Bile duct (tissue), 1 donor: ENCODE data around the gene EMILIN2.

- PRO-cap = bidirectional peak, plus-strand start at chr18:2847009, minus-strand start at chr18:2846893
These were observed at the start of gene EMILIN2 for GRCh38 chr18:2846830-2847534. TSS of gene EMILIN2 (plus strand) at chr18:2847006.

DNA sequence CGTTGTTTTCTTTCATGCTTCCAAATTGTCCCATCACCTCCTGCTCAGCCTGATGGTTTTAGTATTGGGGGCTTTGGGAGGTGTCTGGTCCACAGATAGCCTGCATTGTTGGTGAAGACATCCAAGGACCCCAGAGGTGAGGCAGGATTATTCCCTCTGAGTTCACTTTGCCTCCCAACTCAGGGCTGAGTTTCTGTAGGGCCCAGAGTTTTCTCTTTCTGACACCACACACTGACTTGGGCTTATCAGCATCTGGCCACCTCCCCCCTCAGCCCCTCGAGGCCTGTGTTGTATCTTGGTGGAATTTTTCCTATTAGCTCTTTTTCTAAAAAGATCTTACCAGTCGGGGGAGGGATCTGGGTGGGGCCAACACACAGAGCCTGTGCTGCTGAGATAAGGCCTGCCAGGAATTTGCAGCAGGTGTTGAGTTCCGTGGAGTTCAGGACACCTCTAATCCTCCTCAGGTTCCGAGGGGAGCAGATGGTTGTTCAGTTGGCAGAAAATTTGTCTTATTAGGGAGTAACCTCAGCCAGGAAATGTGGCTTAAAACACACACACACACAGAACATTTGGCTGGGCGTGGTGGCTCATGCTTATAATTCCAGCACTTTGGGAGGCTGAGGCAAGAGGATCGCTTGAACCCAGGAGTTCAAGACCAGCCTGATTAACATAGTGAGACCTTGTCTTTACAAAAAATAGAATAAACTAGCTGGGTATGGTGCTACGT is 7.3 kb downstream of the EMILIN2 start:
- PRO-cap = no peak

- PRO-cap = no peak
These were observed 54.7 kb downstream of the EMILIN2 start for GRCh38 chr18:2901270-2902144.

DNA sequence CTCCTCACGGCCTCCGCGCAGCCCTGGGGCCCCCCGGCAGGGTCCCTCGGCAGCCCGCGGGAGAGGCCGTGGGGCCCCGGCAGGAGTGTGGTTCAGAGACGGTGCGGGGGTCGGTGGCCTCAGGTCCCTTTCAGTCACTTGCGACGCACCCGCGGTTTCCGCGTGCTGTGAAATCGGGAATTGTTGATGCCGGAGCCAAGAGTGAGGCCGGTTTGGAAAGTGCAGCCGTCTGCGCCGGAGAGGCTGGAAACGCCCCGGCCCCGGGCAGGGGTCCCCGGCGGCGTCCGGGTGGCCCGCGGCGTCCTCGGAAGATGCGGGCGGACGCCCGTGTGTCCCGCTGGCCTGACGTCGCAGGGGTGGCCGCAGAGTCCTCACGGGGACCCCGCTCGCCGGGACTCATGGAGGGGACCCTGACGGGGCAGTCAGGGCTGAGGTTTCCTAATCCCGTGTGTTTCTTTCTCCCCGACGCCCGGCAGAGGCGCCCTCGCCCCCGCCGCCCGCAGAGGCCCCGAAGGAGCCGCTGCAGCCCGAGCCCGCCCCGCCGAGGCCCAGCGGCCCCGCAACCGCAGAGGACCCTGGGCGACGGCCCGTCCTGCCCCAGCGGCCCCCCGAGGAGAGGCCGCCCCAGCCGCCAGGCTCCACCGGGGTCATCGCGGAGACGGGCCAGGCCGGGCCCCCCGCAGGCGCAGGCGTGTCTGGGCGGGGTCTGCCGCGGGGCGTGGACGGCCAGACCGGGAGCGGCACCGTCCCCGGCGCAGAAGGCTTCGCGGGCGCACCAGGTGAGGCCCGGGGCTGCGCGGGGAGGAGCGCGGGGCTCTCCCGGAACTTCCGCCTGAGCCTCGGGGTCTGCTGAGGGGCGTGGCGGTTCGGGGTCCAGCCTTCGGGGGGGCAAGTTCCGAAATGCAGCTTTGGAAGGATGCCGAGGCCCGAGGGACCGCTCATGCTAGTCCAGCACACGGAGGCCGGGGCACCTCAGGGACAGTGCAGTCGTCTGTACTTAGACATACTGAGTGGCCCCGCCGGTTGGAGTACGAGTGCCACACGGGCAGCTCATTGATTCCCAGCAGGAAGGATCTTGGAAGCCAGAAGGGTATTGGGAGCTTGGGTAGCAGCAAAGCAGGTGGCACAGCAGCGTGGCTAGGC is 59.9 kb downstream of the EMILIN2 start:
- PRO-cap = bidirectional peak, plus-strand start at position 729 of the sequence, minus-strand start at position 697 of the sequence

DNA sequence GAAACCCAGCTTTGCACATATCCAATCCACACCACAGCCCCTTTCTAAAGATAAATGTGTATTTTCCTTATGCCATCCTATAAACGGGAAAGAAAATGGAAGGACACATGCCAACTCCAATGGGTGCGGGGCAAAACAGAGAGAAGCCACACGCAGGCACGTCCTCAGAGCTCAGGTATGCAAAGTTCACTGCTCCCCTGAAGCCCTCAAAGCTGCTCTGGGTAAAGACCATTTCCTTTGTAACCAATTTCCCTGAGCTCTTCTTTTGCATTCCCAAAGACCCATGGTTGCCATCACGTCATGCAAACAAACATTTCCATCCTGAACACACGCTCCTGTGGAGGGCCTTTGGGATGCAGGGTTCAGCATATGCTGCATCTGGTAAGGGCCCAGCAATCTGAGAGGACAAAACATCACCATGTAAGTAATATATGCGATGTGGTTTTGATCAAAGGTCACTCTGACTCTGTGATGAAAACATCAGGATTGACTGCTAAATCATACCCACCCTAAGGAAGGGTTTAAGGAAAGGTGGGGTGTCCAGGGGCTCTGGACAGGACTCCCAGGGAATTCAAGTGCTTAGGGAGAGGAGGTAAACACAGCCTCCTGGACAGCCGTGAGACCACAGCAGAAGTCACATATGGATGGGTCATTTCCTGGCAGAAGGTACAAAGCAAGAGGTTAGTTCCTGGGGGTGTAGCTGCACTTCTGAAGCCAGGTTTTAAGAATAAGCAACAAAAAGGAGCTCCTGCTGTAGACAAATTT is 69.5 kb downstream of the EMILIN2 start:
- PRO-cap = no peak

- PRO-cap = no peak
These were observed 73.6 kb downstream of the LPIN2 start for GRCh38 chr18:2939143-2939873.

DNA sequence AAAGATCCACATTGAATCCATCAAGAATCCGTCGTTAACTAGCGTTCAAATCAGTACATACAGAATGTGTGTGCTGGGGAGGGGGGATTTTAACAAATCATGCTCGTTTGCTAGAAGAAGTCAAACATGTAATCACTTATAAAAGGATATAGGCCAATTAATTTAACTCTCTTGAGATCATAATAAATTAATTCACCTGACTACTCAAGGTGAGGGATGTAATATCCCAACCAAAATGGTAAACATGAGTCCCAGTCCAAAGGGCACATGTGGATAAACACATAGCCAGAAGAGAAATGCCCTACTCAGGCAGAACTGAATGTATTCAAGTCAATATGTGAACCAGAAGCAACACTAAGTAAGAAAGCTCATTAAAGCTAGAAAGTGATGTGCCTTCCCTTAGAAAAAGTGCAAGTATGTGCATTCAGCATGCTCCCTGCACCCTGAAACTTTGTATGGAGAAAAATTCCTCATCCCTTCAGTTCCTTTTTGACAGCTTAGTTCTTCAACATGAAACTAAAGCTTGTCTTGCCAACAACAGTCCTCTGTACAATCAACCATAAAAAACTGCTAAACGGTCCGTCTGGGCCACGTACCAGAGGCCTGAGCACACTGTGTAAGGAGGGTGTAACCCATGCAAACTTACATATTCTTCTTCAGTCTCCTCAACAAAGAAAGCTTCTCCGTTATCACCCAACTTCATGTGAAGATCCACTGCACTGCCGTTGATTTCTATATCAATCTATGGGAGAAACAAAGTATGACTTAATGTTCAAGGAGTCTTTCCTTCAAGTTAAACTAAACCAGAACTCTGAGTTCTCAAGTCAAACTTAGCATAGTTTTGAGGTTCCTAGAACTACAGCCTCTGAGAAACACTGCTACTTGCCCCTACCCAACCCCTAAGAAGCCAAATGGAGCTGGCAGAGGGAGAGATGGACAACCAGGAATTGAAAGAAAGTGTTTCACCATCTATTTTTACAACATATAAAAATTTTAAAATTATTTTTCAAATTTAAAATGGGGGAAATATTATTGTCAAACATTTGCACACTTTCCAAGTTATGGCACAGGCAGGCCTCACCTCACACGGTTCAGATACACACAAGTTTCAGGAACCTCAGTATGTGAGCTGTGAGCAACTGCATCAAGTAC is 58.7 kb downstream of the LPIN2 start:
- PRO-cap = no peak

- PRO-cap = bidirectional peak, plus-strand start at chr18:2970960, minus-strand start at chr18:2970906
These were observed 41.9 kb downstream of the LPIN2 start for GRCh38 chr18:2970733-2971757.

- PRO-cap = bidirectional peak, plus-strand start at chr18:3016824, minus-strand start at chr18:3016692
These were observed 3.6 kb upstream of the LPIN2 start for GRCh38 chr18:3016539-3017006.

- PRO-cap = no peak
These were observed 32.0 kb upstream of the LPIN2 start for GRCh38 chr18:3044864-3045497.

GRCh38 chr18:3246345-3246886 is 1.2 kb upstream of the MYL12A start:
- PRO-cap = bidirectional peak, plus-strand start at chr18:3246827, minus-strand start at chr18:3246798

GRCh38 chr18:3280168-3280351 is 18.1 kb downstream of the MYL12B start:
- PRO-cap = no peak

- PRO-cap = bidirectional peak, plus-strand start at chr18:3452375, minus-strand start at chr18:3452377; bidirectional peak, plus-strand start at chr18:3452730, minus-strand start at chr18:3452611
These were observed 2.4 kb downstream of the TGIF1 start for GRCh38 chr18:3452213-3452969.

GRCh38 chr18:3498553-3499623 is 48.9 kb downstream of the TGIF1 start:
- PRO-cap = no peak

GRCh38 chr18:3520321-3520712 is 70.3 kb downstream of the TGIF1 start:
- PRO-cap = no peak

DNA sequence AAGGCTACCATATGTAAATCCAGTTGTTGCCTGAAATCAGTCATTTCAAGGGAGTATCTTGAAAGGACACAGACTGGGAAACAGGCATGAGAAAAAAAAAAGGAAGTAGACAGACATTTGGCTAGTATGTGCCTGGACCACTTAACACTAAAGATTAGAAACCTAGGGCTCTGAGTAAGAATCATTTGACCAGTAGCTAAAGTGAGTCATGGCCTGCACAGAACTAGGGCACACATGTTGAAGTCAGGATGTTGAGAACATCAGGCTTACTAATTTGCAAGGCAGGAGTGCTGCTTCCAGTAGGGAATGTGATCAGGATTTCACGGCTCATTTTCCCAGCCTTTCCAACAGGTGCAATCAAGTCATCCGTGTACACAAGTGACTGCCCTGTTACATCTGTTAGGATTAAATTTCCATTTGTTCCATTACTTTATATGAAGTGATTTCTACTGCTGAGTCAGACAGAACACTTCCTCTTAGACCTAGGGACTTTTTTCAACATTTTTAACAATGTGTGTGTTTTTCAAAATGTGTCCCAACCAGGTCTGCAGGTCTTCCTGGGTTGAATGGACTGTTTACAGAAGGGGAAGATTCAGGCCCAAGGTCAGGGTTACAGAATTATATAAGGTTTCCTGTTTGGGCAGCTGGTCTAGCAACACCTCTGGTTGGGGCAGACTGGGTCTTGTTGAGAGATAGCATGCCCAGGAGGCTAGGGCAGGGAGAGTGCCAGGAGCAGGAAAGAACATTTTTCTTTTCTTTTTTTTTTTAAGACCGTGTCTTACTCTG is 145.6 kb downstream of the TGIF1 start:
- PRO-cap = bidirectional peak, plus-strand start at position 235 of the sequence, minus-strand start at position 149 of the sequence; bidirectional peak, plus-strand start at position 664 of the sequence, minus-strand start at position 407 of the sequence

GRCh38 chr18:3608420-3608833 is 158.5 kb downstream of the TGIF1 start:
- PRO-cap = no peak

DNA sequence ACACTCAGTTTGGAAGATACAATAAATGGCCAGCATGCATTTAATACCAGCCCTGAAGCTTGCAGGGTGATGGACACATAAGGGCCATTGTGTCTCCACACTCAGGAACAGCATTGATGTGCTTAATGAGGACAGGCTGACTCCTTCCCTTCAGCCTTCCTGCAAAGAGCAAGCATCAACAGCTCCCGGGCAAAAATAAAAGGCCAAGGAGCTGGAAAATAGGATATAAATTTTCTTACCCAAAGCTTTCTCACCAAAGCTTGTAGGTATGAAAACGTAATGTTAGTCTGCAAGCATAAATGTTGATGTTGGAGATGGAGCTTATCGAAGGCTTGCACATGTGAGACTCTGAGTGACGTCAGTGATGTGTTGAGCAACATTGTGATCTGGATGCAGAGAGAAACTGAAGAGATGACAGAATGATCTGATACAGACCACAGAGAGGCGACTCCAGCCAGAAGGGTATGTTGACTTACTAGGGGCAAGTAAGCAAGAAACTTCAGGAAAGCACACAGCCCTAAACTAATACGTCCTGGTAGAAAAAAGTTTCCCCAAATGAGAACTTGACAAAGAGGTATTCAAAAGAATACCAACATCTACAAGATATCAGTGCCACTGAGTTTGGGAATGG is 256.5 kb downstream of the TGIF1 start:
- PRO-cap = no peak

DNA sequence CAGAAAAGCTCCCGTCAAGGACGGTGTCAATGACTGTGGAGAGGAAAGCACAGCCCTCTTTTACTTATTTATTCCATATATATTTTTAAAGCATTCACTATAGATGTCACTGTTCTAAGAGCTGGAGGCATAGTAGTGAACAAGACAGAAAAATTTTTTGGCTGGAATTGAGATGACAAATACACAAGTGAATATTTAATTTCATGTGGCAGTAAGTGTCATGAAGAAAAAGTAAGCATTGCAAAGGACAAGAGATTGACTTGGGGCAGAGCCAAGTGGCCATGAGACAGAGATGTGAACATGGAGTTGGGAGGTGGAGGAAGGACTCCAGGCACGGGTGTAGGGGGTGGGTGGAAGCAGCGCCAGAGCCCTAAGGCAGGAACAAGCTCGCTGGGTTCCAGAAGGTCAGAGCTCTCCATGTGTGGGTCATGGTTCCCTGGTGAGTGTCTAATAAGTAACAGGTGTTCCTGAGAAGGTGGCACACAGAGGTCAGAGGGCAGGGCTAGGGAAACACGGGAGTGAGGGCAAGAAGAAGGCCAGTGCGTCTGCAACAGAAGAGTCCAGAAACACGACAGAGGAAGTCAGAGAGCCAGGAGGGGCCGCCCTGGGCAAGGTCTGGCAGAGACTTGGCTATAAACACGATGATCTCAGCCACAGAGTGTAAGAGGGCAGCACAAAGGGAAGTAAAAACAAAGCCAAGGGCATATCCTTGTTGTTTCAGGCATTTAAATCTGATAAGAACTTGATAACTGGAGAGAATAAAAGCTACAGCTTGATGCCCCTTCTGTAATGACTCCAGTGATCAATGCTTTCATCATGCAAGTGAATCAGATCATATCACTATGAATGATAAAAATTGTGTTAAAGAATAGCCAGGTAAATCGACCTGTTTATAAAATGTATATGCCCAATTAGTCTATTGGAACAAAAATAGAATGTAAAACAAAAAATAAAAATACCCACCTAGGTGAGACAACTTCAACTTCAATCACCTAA is 260.8 kb downstream of the TGIF1 start:
- PRO-cap = no peak

DNA sequence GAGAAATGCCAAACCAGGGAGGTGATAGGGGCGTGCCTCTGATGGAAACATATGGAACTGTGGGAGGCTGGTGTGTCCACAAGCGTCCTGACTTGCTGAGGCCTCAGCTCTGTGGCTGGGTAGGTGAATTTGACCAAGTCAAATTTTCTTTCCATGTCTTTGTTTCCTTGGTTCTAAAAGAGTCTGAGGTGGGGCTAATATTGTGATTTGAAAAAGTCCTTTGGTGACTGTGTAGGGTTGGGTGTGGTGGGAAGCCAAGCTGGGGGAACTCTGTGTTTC is 462.6 kb downstream of the TGIF1 start:
- PRO-cap = no peak